Measurements from ENCODE around the gene SURF1.

- PRO-cap: no peak
Observed at GRCh38 chr9:133080959-133081679, 19.3 kb downstream of the CEL start.

GRCh38 chr9:133103141-133103900 is 17.7 kb downstream of the RALGDS start:
- PRO-cap: no peak

- PRO-cap: no peak
Observed at GRCh38 chr9:133122978-133123817, 2.2 kb upstream of the RALGDS start.

GRCh38 chr9:133137377-133137772 is 16.3 kb upstream of the RALGDS start:
- PRO-cap: no peak

DNA sequence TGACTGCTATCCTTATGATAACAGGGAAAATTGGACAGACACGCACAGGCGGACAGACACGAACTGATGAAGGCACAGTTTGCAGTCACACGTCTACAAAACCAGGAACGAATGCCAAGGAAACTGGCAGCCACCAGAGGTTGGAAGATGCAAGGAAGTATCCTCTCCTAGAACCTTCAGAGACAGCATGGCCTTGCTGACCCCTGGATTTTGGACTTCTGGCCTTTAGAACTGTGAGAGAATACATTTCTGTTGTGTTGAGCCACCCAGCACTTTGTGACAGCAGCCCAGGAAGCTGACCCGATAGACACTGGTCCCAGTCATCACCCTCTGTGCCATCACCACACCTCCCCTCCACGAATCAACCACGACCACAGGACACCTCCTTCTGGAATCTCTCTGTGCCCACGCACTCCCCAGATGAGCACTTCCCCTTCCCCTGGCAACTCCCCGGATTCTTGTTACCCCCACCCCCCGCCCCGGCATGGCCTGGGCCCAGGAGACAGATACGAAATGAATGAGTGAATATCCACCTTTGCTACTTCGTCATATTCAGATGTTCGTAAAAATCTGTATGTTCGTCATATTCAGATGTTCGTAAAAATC is 18.7 kb downstream of the GBGT1 start:
- PRO-cap: no peak

- PRO-cap: no peak
Observed at GRCh38 chr9:133160752-133161308, 2.9 kb downstream of the GBGT1 start.

DNA sequence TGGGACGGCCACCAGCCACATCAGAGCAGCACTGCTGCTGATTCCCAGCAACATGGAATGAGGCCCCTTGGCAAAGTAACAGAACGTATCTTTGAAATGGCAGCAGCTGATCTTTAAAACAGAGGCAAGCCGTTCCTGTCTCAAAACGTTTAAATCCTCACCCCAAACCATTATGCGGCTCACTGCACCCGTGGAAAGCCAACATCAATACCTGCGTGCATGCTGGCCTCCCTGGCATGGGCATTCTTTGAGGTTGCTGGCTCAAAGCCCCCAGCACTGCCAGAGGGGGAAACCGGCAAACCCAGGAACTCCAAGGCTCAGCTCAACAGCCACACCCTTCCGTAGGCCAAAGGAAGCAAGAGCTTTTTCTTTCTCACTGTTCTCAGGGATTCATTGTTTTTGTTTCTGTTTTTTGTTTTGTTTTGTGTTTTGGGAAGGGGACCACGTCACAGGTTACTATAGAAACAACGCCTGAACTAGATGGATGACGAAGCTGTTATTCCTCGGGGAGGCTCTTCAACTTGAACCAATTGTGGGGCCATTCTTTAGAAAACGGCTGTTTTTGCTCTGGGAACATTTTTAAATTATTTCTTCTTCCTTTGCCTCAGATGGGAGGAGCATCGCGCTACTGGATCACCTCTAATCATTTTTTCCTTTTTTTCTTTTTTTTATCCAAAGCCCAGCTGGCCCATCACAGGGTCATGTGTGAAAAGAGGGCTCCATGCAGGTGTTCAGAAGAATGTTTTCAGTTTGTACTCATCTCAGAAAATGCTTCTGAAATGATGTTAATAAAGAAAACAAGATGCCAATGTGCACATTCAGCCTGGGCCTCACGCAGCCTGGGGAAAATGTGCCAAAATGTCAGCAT is 28.3 kb upstream of the OBP2B start:
- PRO-cap: no peak

DNA sequence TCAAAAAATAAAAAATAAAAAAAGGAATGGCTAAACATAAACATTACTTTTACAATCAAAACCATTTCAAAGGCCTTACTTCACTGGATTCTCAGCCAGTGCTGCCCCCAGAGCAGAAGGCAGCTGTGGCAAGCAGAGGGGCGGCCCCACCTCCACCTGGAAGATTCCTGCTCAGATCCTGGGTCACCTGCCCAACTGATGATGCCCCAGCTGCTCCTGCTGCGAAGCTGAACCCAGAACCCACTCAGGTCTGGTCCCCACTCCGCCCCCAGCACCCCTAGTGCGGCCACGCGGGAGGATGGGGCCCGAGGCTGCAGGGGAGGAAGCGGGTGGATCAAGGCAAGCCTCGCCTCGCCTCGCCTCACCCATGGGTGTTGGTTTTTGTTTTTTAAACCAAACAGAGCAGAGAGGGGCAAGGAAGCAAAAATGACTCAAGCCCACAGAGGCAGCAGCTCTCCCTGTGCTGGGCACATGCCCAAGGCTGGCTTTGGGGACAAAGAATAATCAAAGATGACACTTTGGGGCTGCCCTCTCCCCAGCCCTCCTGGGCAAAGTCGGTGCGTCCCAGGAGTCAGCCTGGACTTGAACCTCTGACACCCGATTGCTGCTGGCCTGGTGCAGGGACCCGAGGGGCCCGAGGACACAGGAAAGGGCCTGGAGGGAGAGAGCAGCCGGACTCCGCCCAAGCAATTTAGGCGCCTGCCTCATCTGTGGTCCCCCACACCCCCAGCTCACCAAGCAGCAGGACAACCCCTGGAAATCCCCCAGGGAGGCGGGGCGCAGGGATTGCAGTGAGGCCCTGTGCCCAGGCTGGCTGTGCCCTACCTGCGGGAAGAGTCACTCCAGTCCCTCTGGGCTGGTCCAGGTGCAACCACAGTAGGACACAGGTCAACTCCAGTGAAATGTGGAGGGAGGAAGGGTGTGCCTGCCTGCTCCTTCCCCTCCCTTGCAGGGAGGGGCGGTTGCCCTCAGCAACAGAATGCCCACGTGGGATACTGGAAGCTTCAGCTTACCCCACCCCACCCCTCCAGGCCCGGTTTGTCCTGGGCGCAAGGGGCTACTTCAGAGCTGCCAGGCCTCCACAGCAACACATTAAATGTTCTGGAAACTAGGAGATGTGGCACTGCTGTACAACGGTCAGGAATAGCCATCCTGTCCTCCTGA is 43.0 kb upstream of the OBP2B start:
- PRO-cap: no peak

GRCh38 chr9:133257811-133258535 is 48.9 kb upstream of the OBP2B start:
- PRO-cap: no peak

- PRO-cap: no peak
Observed at GRCh38 chr9:133275131-133275378, 60.9 kb downstream of the SURF6 start.

DNA sequence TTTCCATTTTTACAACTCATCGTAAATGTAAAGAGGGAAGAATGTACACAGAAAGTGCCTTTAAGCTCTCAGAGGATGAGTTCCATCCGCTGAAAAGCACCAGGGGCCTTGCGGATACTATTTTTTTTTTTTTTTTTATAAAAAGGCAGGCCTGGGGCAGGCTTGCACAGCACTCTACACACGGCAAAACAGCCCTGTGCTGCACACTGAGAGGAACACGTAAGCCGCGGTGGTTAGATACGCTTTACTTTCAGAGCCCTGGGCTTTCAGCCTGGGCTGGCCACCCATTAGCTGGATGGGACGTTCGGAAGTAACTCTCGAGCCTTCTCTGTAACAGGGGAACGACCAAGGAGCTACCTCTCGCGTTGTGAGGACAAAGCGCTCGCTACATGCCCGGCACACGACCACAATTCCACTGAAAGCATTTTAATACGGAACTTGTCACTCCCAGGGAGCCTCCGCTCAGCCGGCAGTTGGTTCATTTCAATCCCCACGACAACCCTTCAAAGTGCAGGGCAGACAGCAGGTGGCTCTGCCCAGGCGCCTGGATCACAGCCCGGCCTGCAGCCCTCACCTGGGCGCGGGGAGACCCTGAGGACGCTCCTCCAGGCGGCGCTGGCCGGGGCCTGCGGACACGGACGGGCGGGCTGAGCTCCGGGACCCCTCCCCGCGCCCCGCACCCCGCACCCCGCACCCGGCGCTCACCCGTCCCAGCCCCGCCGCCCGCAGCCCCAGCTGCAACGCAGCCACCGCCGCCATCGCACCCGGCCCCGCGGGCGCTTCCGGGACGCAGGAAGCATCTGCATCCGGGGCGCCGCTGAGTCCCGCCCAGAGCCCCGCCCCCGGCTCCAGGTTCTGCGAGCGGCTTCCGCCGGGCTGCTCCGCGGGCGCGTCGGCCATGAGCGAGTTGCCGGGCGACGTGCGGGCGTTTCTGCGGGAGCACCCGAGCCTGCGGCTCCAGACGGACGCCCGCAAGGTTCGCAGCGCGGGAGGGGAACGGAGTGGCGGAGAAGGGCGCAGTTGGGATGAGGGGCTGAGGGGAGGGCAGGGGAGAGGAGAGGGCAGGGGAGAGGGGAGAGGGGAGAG is at the start of gene SURF1:
SURF1 (minus strand) TSS at position 793 of the 1,086 bp plus-strand sequence.
- PRO-cap: unidirectional peak, plus-strand start at position 186 of the sequence; bidirectional peak, plus-strand start at position 899 of the sequence, minus-strand start at position 774 of the sequence

- PRO-cap: no peak
Observed at GRCh38 chr9:133440918-133441506, 18.8 kb upstream of the CACFD1 start.

GRCh38 chr9:133558122-133559316 is 24.0 kb downstream of the ADAMTSL2 start:
- PRO-cap: unidirectional peak, plus-strand start at chr9:133558290; bidirectional peak, plus-strand start at chr9:133558744, minus-strand start at chr9:133558641

GRCh38 chr9:133576843-133577400 is 32.3 kb downstream of the FAM163B start:
- PRO-cap: no peak

DNA sequence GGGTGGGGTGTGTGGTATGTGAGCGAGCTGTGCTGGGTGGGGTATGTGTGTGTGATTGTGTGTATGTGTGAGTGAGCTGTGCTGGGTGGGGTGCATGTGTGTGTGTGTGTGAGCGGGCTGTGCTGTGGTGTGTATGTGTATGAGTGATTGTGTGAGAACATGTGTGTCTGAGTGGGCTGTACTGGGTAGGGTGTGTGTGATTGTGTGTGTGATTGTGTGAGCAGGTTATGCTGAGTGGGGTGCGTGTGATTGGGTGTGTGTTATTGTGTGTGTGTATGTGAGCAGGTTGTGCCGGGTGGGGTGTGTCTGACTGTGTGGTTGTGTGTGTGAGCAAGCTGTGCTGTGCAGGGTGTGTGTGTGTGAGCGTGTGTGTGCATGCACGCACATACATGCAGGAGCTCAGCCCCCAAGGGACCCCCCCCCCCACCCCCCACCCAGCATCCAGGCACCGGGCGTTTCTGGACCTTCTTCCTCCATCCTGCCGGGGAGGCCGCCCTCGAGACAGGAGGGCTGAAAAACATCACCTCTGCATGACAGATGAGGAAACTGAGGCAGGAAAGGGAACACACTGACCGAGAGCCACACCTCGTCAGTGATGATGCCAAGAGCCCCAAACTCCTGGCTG is 54.2 kb upstream of the SARDH start:
- PRO-cap: no peak

GRCh38 chr9:133846413-133846669 is 108.2 kb upstream of the SARDH start:
- PRO-cap: no peak

DNA sequence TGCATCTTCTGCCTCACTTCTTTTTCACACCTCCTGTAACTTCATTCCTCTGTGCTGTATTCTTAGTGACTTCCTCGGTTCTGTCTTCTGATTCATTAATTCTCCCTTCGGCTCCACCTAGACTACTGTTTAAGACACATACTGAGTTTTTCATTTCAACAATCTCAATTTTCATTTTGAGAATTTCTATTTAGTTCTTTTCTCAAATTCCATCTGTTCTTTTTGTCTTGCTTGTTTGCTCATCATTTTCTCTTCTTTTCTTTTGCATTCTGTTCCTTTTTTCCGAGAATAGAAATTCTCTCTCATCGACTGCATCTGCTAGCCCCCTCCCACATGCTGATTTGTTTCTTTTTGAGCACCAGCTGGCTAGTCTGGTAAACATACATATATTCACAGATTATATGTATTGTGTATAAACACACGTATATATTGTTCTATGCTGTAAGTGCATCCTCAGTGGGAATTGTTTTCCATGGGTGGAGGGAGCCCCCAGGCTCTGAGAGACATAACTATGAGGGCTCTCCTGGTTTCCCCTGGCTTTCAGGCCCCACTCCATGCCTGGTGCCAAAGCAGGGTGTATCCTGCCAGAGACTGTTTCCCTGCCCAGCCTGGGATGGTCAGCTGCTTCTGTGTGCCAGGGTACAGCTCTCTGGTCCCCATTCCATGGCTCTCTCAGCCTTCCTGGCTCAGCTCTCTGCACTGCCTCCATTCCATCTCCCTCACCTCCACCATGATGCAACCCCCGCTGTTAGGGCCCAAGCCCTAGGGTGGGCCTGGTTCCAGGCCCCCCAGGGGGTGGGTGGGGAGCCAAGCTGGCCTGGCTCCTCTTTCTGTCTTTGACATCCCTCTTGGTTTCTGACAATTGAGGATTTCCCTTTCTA is 126.5 kb downstream of the VAV2 start:
- PRO-cap: no peak

GRCh38 chr9:133954784-133956372 is 36.7 kb downstream of the VAV2 start:
- PRO-cap: bidirectional peak, plus-strand start at chr9:133956022, minus-strand start at chr9:133955899

- PRO-cap: no peak
Observed at GRCh38 chr9:133956373-133956997, 35.6 kb downstream of the VAV2 start.

DNA sequence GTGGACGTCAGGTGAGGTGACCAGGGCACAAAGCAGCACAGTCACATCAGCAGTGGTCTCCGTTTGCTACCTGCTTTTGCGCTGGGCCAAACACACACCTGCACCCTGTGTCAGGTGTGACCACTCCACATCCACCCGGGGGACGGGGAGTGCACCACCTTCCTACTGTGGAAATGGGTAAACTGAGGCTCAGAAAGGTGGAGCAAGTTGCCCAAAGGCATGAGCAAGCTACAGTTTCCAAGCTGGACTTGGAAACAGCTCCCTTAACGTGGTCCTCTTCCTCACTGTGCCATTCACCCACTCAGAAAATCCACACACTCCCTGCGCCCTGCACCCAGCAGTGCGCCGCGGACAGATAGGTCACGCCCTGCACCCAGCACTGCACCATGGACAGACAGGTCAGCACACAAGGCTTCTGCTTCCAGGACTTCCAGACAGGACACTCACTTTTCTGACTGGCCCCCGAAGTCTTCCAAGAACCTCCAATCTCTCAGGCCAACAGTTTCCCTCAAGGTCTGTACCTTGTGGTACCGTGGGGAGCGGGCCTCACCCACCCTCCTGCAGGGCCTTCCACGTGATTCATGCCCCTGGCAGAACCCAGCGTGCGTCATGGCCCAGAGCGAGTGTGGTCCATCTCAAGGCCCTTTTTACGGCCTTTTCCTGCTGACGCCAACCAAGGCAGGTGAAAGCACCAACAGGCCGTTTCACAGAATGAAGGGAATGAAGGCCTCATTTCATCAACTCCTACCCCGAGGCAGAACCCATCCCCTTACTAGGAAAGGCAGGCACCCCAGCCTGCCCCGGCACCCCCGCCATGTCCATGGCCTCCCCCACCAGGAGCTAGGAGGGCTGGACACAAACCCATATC is 17.5 kb downstream of the VAV2 start:
- PRO-cap: no peak

Data from neural crest cell (in vitro differentiated cells).